Osteoblast (primary cell): ENCODE measurements around a stretch of chr4.

GRCh38 chr4:54227319-54227882 is 1.7 kb upstream of the PDGFRA start:
- CAGE, long polyA plus RNA, result no peak
- RRBS, result 2% methylated on average over 9 of the region's 29 CpGs

GRCh38 chr4:54276949-54277551 is 48.0 kb downstream of the PDGFRA start:
- CAGE, long polyA plus RNA, result no peak
- RRBS, result no CpG with 5 or more reads among the region's 17 CpGs

- CAGE, long polyA plus RNA, result no peak
- RRBS, result no CpG with 5 or more reads among the region's 1 CpG
These were observed 184.3 kb downstream of the KDR start for GRCh38 chr4:54941125-54941487.

GRCh38 chr4:55172668-55173188 is 47.3 kb upstream of the KDR start:
- CAGE, long polyA plus RNA, result no peak
- RRBS, result no CpG with 5 or more reads among the region's 3 CpGs

DNA sequence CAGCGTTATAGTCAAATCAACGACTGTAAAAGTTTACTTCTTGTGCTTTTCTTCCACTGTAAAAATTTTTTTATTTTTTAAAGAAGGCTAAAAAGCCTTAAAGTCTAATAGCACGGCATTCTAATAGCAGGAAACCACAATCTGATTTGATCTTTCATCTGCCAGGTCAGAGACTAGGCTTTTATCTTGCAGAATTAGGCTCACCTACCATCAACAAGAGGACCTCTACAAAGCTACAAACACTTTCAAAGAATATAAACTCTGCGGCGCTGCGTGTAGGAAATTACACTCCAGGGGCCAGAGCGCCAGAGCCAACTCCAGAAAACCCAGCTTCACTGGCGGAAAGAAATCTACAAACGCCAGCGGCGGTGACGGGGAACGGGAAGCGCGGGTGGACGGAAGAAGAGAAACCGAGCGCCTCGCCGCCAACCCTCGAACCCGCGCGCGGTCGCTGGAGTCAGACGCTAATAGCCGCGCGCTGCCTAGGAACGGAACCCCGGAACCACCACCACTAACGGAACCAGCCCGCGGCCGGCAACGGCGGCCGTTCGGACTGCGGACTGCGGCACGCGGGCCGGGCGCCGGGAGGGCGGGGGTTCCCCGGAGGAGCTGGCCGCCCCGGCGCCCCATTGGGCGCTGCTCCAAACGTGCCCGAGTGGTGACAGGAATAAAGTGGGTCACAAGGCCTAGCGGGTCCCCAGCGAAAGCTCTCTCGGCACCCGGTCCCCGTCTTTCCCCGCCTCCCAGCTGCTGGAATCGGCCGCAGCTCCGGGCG is 1.1 kb downstream of the CLOCK start:
- CAGE, long polyA plus RNA, result no peak
- RRBS, result under 1% methylated on average over 24 of the region's 65 CpGs

DNA sequence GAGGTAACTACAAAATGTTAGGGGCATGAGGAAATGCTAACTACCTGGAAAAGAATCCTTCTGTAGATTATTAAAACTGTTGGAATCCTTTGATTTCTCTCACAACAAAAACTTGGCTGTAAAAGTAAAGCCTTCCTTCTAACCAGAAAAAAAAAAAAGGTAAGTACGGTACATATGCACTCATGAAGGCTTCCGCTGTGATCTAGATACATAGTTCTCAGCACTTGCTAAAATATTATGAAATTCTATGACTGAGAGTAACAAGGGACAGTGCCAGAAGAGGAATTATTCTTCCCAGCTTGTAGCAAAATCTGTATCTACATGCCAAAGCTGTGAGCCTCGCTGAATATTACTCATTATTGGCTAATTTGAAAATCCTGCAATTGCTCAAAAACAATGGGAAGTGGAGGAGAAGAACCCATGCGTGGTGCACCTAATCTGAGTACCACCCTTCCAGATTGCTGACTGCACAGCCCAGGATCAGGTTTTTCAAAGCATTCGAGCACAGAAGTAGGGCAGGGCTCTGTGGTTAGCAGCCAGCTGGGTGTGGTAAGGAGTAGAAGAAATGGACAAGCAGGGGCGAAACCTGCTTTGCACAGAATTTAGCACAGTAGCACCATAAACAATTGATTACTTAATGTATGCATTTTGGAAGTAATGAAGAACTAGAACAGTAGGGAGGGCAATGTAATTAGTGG is 17.3 kb upstream of the PDCL2 start:
- CAGE, long polyA plus RNA, result no peak
- RRBS, result no CpG with 5 or more reads among the region's 6 CpGs

GRCh38 chr4:55896610-55897045 is 43.2 kb downstream of the EXOC1 start:
- CAGE, long polyA plus RNA, result no peak
- RRBS, result no CpG with 5 or more reads among the region's 3 CpGs

DNA sequence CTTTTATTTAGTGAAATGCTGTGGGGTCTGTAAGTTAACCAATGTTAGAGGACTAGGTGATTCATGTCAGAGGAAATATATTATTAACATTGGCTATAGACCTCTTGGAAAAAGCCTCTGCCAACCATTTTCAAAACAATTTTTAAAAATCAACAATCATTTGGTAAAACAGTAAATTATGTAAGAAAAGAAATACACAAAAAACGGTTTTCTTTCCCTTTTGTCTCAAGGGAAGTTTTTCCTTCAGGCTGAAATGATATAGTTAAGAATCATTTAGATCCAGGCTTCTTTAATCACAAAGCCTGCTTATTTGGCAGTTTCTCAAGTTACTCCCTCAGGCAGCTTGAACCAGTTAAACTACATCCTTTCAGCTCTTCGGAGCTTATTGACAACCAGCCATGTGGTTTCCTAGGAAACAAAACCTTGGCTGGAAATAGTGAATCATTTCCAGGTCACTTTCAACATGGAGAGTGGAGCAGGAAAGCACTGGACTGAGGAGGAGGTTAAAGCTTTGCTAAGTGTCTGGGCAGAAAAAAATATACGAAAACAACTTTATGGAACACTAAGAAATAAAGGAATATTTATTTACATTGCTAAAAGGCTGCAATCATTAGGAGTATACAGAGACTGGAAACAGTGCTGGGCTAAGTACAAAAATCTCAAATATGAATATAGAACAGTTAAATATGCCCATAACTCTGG is 22.9 kb upstream of the AASDH start:
- CAGE, long polyA plus RNA, result no peak
- RRBS, result no CpG with 5 or more reads among the region's 3 CpGs

- CAGE, long polyA plus RNA, result no peak
- RRBS, result no CpG with 5 or more reads among the region's 5 CpGs
These were observed 22.8 kb downstream of the HOPX start for GRCh38 chr4:56658244-56658797.

DNA sequence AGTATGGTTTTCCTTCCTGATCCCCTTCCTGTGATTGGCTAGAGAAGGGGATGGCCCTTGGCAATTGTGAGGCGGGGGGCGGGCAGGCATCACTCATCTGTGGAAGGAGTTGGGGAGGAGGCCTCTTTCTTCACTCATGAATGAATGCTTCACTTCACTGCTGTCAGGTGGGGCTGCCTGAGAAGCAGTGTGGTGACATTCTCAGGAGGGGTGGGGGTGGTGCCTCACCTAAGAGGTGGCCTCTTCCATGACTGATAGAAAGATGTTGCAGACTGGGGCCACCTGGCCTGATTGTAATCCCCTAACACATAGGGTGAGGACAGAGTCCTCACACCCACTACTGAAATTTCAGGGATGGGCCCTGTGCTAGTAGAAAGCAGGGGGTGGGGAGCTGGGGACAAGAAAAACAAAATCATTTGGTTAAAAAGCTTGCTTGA is 5.5 kb upstream of the HOPX start:
- CAGE, long polyA plus RNA, result no peak
- RRBS, result no CpG with 5 or more reads among the region's 2 CpGs

GRCh38 chr4:56930818-56931846 is 23.4 kb downstream of the REST start:
- CAGE, long polyA plus RNA, result no peak
- RRBS, result no CpG with 5 or more reads among the region's 7 CpGs

DNA sequence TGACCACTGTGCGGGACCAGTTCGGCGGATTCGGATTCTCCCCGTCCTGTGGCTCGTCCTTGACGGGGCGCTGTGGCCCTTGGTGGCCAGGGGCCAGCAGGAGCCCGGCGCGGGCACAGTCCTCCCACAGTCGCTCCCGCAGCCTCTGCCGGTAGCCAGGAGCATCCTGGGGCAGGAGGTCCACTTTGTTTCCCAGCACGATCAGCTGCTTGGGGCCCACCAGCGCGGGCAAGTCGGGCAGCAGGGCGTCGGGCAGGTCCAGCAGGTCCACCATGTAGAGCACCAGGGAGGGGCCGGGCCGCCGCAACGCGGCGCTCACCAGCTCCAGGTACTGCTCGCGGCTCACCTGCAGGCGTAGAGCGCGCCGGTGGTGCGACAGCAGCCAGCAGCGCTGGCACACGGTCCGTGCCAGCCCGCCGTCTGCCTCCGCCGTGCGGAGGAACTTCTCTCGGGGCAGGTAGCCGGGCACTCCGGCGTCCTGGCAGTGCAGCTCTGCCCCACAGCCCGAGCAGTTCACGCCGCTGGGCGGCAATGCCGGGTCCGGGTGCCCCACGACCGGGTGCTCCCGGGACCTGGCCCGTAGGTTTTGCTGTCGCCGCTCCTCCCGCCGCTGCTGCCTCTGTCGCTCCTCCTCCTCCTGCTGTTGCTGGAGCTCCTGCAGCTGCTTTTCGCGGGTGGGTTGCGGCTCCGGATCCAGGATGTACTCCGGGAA is 595 bp downstream of the NOA1 start:
- CAGE, long polyA plus RNA, result no peak
- RRBS, result 2% methylated on average over 36 of the region's 65 CpGs

DNA sequence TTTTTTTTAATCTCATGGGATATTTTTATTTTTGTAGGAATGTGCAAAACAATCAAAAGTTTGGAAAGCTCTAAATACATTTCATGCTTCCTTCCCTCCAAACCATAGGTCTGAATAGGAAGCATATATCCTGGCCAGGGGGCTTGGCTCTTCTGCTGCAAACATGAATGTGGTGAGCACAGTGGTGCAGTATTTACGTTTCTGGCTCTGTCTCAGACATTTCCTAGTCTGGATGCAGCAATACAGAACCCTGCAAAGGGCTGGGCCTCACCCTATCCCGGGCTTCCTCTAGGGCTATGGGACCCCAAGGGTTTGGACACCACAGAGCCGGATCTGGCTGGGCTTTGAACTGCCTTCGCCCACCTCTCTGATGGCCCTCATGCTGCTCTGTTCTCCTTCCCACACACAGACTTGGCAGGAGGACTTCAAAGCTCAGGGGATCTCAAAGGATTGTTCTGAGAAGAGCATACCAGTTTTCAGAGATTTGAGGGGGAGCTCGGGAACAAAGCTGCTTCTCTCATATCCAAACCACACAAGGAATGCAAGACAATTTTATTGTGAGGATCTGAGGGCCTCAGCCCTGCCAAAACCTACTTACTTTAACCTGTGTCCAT is 65.0 kb downstream of the POLR2B start:
- CAGE, long polyA plus RNA, result no peak
- RRBS, result 0% methylated on average over 1 of the region's 5 CpGs

- CAGE, long polyA plus RNA, result no peak
- RRBS, result 3% methylated on average over 16 of the region's 60 CpGs
These were observed 53.6 kb upstream of the IGFBP7 start for GRCh38 chr4:57163516-57164392.

DNA sequence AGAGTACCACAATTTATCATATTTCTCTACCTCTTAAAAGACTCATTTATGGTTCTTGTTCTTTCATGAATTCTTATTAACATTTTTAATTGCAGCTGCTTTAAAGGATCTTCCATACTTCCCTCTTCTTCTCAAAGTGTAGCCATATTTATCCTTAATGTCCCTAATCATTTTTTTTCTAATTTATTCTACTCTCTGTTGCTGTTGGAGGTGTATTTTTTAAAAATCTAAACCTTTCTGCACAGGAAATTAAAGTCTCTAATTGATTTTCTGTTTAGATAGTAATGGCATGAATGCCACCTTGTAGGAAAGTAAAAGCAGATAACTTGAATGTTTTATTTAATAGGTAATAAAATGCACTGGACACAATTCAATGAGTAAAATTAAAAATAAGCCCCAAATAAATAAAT is 342.2 kb upstream of the ADGRL3 start:
- CAGE, long polyA plus RNA, result no peak

GRCh38 chr4:61199957-61200242 is 226 bp upstream of the ADGRL3 start:
- CAGE, long polyA plus RNA, result no peak
- RRBS, result no CpG with 5 or more reads among the region's 14 CpGs

DNA sequence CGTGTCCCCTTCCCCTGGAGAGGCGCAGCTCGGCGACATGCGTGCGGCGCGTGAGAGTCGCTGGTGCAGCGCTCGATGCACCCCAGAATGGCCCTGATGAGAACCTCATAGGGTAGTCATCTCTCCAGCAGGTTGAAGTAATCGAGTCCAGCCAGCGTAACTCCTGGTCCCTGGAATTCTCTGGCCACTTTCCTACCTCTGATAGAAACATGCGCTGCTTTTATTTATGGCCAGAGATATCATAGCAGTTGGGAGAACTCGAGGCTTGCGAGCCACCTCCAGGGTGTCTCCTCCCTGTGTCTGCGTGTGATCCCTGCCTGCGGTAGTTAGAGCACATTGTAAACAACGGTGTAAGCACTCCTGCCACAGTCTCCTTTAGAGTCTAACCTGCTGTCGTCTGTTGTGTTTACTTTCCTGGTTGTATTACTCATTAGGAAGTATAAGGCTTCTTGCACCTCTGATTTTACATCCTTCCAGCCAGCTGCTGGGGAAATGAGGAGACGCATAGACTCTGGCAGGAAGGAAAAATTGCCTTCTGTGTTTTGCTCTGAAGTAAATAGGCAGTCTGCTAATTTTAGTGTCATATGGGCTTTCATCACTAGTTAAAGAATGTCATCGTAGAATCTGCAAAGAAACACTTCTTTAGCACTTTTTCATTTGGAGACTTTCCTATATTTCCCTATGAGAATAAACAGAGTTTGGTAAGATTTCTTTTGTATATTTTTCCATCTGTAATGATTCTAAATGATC is 3.1 kb downstream of the ADGRL3 start:
- CAGE, long polyA plus RNA, result no peak
- RRBS, result no CpG with 5 or more reads among the region's 22 CpGs

DNA sequence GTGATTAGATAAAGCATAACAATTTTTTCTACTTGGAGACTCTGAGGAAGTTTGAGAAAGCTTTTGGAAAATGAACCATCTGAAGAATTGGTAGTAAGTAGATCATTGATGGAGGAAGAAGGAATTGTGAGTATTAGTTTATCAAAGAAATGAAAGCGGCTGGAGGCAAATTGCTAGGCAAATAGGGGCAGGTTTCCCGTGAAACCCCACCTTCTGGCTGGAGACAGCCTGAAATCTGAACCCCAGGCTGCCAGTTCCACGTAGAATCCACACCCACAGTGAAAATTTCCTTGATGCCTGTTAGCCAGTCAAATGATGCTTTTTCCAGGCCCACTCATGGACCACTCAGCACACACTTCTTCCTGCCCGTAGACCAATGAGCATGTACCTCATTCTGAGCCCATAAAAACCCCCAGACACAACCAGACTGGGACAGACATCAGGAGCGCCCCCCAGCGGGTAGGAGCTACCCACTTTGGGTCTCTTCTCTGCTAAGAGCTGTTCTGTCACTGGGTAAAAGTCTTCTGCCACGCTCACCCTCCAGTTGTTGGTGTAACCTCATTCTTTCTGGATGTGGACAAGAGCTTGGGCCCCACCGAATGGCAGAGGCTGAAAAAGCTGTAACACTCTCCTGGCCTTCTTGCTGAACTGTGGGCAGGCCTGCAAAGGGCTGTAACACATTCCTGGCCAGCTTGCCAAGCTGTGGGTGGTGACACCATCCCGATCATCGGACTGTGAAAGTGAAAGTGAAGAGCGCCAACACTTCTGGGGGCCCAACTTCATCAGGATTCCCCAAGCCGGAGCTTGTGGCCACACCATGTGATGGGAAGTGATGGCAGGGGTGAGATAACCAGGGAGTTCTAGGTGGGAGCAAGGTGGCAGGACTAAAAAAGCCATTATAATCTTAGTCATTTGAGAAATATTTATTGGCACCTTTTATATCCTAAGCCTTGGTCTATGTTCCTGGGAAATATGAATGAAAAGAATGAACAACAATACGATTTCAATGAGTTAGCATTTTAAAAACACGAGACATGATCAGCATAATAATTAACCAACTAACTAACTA is 137.6 kb downstream of the TECRL start:
- CAGE, long polyA plus RNA, result no peak
- RRBS, result no CpG with 5 or more reads among the region's 14 CpGs

DNA sequence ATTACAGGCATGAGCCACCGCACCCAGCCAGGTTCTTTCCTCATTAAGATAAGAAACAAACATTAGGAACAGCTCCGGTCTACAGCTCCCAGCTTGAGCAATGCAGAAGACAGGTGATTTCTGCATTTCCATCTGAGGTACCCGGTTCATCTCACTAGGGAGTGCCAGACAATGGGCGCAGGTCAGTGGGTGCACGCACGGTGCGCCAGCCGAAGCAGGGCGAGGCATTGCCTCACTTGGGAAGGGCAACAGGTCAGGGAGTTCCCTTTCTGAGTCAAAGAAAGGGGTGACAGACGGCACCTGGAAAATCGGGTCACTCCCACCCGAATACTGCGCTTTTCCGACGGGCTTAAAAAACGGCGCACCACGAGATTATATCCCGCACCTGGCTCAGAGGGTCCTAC is 493.7 kb downstream of the EPHA5 start:
- CAGE, long polyA plus RNA, result no peak
- RRBS, result no CpG with 5 or more reads among the region's 19 CpGs

- CAGE, long polyA plus RNA, result no peak
- RRBS, result no CpG with 5 or more reads among the region's 3 CpGs
These were observed 423.6 kb upstream of the EPHA5 start for GRCh38 chr4:66094026-66094225.